Monocyte (primary cell): Measurements from ENCODE around the gene RASGRF2.

DNA sequence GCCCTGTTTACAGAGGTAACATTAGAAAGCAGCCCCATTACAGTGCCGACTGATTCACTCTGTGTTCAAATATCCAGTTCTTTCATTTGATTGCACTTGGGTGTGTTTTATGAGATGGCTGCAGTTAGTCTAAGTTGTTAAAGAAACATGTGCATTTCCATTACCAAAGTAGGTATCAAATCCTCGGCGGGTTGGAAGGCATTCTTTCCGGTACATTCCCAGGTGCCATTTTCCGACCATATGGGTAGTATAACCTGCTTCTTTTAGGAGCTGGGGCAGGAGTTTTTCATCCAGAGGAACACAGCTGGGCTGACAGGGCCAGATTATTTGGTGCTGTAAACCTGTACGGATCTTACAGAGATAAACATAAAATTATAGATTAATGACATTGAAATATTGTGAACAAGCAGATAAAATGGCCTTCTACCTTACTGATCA lies 16.2 kb downstream of the ARSB start:
- PRO-cap, 2 experiments, result no peak in any of the 2 experiments

GRCh38 chr5:79279348-79279882 lies 43.5 kb downstream of the JMY start:
- PRO-cap, 2 experiments, result peak in 1 of 2 experiments; most common plus-strand start chr5:79279644 (in 1)

DNA sequence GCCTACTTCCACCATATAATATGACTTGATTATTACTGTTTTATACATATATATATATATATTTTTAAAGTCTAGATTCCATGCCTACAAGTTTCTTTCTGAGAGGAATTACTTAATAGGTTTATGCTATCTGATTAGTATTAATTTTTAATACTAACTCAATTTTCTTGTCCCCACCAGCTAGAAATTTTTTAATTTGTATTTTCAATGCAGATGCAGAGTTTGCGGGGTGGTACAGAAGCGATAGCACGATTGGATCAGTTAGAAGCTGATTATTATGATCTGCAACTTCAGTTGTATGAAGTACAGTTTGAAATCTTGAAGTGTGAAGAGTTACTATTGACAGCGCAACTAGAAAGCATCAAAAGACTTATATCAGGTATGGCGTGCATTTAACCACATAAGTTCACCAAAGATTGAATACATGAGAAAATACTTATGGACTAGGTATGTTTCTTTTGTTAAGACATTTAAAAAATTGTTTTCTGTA lies 64.1 kb downstream of the JMY start:
- PRO-cap, 2 experiments, result no peak in any of the 2 experiments

DNA sequence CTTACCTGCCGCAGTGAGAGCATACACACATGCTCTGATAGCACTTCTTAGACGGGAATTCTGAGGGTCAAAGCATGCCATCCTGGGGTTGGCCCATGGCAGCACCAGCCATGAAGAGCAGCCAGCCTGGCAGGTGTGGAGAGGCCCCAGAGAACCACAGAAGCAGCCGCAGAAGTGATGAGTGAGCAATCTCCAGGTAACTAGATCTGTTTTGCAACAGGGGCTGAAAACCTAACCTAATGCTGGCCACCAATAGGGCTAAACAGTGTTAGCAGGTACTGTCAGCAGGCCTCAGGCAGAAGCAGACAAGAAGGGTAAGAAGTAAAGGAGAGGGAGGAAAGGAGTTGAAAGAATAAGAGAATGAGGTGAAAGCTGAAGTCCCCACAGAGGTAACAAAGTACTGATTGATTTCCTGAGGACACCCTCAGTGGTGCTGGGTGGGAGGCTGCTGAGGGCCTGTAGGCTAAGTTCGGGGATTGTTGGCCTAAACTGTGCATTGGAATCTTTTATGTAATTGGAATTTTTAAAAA lies 33.6 kb upstream of the HOMER1 start:
- PRO-cap, 2 experiments, result no peak in any of the 2 experiments

- PRO-cap, 2 experiments, result no peak in any of the 2 experiments
Observed at GRCh38 chr5:79590467-79590739, 21.8 kb upstream of the TENT2 start.

- PRO-cap, 2 experiments, result no peak in any of the 2 experiments
Observed at GRCh38 chr5:79650201-79651088, 38.2 kb downstream of the TENT2 start.

DNA sequence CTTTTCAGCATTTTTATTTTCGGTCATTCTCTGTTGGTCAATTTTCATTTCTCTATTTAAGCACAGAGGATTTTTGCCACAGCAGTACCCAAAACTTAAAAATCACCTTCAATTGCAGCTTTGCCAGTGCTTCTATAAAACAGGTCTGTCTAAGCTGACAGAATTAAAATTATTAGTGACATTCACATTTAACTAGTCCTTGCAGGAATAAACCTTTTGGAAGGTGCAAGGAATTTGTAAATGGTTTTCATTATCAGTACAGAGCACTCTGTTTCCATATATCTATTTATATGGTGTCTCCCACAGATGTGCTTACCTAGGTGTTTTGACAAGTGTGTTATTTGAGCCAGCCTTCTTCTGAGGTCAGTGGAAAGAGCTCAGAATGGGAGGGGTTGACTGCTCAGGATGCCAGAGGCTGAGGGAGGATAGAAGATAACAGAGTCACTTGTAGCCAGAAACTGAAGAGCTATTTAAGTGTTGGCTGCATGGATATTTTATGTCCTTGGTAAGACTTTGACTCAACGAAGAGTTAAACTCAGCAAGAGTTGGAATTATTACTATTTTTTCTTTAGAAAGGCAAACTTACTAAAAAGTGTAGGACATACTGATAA lies 4.9 kb downstream of the CMYA5 start:
- PRO-cap, 2 experiments, result no peak in any of the 2 experiments

DNA sequence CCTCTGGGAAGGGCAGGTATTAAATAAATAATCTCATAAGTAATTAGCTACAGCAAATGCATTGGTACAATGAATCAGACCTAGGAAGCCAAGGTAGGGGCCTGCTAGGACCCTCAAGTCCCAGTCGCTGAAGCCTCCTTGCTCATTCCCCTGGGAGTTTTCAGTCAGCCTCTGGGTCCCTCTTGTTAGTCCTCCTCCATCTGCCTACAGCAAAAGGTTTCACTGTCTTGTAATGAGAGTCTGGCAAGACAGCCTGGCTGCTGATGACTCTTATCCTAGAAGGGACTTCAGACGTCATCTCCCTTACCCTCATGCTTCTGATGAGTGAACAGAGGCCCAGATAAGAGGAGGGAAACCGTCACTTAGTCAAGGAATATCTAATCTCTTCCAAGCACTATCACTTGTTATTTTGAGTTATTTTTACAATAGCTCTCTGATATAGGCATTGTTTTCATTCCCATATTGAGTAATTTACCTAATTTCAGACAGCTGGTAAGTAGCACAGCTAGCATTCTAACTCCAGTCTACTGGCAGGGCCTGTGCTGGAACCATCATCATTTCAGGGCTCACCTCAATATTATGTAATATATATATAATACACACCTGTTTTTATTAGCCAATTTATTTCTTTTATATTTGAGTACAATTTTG lies 7.6 kb downstream of the CMYA5 start:
- PRO-cap, 2 experiments, result no peak in any of the 2 experiments

DNA sequence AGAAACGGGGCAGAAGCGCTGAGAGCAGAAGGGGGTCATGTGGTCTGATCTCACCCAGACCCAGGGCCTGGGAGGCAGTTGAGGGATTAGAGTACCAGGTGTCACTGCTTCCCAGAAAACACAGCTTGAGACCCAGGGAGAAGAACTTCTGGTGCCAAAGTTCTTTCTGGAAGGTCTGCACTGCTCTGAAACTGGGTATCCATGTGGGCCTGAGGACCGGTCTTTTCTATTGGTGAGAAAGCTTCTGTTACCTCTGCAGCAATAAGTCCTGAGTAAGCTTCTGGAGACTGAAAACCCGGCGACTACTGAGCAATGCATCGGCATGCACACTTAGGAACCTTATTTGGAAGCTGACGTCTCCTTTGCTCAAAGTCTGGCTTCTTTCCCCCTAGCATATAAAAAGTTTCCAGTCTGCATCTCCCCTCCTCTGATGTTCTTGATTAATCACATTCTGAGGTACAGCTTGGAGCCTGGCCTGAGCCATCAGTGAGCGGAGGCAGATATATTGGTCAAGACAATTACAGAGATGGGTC lies 140.9 kb downstream of the MTX3 start:
- PRO-cap, 2 experiments, result no peak in any of the 2 experiments

GRCh38 chr5:80082113-80082624 lies 47.0 kb downstream of the THBS4 start:
- PRO-cap, 2 experiments, result no peak in any of the 2 experiments

GRCh38 chr5:80152751-80153307 lies 103.0 kb downstream of the SERINC5 start:
- PRO-cap, 2 experiments, result no peak in any of the 2 experiments

GRCh38 chr5:80230831-80231273 lies 25.0 kb downstream of the SERINC5 start:
- PRO-cap, 2 experiments, result no peak in any of the 2 experiments

DNA sequence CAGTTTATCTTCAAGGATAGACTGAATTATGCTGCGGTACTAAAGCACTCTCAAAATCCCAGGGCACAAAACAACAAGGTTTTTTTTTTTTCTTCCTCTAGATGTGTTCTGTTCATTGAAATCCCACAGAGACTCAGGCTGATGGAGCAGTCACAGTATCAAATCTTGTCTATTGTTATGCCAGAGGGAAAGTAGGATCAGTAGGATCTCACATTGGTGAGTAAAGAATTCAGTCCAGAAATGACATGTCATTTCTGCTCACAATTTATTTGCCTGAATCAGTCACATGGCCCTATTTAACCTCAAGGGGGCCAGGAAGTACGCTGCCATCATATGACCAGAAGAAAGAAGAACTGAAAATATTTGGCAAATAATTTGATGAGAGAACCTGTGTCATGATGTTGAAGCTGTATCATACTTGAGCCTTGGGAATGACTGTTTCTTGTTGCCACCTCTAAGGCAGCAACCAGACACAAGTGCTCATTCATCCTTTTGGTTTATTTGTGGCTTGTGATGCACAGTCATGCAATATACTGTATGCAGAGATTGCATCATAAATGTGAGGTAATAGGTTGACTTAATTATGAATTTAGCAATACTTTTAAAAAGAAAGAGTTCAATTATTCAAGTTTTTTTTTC lies 8.4 kb upstream of the ZFYVE16 start:
- PRO-cap, 2 experiments, result peak in 2 of 2 experiments; most common minus-strand start position 241 of the sequence (in 1)

DNA sequence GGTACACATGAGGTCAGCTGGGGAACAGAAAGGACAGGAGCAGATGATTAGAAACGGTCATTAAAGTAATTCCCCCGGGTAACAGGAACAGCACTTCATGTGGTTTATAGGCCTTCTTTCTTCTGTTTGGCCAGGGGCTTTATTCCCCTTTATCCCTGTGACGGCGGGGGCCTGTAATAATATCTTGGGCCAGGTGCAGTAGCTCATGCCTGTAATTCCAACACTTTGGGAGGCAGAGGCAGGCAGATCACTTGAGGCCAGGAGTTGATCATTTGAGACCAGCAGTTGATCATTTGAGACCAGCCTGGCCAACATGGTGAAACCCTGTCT lies 30.4 kb upstream of the MSH3 start:
- PRO-cap, 2 experiments, result no peak in any of the 2 experiments

DNA sequence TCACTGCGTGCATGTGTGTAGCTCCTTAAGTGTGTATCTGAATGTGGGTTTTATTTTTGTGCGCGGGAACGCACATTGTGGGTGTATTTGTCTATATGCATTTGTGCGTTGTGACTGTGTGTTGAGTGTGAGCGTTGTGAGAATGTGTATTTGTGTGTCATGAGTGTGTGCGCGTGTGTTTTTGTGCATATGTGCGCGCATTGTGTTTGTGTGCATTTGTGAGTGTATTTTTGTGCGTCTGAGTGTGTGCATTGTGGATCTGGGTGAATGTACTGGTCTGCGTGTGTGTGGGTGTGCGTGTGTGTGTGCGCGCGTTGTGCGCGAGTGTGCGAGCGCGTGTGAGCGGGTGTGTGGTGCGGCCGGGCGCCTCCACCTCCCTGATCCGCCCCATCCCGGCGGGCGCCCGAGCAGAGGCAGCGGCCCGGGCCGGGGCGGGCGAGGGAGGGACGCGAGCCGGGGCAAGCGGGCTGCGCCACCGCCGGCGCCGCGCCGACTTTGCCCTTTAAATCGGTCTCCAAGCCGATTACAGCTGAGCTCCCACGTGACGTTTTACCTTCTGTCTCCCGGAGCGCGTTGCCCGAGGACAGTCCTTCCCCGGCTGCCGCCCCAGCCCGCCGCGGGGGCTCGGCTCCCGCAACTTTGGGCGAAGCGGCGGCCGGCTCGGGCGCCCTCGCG lies at the start of gene RASGRF2:
Gene RASGRF2 (plus strand): TSS at position 586 of the 675 bp plus-strand sequence.
- PRO-cap, 2 experiments, result no peak in any of the 2 experiments

DNA sequence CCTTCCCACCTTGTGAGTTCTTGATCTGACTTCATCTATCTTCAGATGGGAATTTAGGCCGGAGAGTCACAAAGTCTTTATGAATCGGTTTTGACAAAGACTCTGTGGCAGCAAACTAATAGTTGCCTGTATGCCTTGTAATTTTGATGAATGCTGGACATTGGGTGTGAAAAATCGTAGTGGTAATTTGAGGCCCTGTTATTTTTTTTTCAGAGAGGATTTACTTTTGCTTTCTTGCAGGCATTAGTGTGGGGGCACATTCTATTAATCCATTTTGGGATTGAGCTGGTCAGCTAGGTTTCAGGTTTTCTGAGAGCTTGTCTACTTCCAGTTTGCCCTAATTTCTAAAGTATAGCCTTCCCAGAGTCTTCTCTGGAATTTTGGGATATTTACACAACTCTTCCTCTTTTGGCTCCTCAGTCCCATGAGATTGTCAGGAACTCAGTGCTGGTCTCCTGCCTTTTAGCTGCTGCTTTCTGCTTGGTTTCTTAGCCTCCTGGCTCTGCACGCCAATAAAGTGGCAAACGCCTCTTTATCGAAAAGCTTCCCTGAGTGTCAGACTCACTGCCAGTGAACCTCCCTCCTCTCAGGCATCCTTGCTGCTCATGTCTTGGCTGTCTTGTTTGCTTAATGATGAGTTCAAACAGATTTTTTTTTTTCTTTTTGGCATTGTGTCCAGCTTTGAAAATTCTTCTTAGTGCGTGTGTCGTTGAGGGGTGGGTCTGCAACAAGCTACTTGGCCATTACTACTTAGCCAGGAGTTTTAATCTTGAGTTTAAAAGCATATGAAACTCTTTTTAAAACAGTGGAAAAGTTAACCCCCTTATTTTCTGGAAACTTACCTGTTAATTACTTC lies 14.7 kb downstream of the RASGRF2 start:
- PRO-cap, 2 experiments, result no peak in any of the 2 experiments

DNA sequence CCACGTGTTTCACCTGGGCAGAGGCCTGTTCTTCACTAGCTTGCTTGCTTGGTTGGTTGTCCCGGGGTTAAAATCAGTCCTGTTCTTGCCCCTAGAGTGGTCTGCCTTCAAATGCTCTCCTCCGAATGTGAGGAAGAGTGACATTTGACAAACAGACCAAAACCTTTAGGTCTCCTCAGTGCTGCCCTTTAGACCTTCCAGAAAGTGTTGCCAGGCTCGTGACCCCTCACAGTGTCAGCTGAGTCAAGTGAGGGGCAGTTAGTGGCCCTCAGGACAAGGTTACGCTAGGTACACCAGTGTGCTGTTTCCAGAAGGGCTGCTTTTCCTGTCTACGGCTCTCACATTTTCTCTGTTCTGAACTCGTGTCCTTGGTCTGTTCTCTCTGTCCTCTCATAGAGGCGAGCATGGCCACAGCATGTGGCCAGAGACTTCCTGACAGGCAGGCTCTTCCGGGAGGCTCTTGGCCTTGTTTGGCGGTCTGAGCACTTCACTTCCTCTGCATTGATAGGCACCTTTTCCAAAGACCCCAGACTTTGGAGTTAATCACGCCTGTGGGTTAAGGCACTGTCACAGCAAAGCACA lies 1.0 kb downstream of the CKMT2 start:
- PRO-cap, 2 experiments, result no peak in any of the 2 experiments

DNA sequence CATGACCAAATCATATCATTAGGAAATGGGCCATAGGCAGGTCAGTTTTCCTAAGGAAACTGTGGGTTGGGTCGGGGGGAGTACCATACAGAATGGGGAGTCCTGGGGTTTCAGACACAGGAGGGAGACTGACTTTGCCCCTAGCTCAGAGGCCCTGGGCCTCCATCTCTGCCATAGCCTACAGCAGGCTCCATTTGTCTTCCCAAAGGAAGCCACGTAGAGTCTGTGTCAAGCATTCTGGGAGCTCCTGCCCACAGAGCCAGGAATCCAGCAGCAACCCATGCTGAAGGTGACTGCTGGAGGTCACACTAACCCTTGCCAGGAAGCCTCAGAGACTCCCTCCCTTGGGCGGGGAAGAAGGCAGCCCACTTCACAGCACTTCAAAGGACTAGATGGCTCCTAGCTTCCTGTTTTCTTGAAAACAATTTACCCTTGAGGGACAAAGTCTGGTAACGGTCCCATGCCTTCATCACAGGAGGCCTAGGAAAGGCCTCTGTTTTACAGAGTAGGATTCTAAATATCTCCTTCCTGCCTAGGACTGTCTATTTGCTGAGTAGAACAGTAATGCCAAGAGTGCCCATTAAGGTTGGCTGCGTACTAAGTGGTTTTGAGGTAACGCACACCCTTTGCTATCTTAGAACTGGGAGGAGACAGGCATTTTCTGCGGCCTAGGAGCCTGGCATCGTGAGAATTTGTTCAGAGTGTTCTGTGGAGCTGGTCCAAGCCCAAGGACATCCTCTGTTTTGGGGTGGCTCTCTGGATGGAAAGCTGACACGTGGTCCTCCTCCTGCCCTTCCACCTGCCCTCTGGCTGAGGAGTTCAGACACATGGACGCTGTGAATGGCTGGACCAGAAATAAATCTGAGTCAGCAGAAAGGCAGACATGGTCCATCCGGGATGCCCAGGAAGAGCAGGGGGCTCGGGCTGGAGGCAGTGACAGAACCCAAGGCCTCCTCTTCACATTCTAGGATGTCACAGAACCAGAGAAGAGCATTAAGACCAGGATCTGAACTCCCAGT lies 1.9 kb downstream of the CKMT2 start:
- PRO-cap, 2 experiments, result no peak in any of the 2 experiments

DNA sequence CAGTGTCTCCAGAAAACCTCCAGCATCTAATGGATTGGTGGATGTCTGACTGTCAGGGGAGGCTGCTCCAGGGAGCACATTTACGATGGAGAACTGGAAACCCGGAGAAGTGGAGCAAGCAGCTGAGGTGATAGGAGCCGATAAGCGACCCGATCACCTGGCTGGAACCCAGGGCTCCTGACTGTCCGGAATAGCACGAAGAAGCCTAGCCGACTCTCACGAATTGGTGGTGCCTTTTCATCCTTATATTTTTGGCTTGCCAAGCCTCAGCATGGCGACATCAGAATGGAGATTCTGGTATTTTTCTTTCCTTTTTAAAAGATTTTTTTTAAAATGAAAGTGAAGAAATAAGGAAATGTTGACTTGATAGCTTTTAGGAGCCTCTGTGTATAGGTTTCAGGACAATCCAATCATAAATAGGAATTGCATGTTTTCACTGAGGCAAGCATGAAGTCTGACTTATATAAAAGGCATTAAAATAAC lies 601 bp upstream of the ACOT12 start:
- PRO-cap, 2 experiments, result no peak in any of the 2 experiments

GRCh38 chr5:81609353-81610148 lies 141.3 kb downstream of the SSBP2 start:
- PRO-cap, 2 experiments, result no peak in any of the 2 experiments